Brain (tissue), 1 donor: ENCODE measurements around the genes OR51B4, UBQLNL, OR52N4, OR52E5, OR52L1, ARFIP2, DNHD1, MRPL17 and OR10A3.

- RRBS, result no CpG with 5 or more reads among the region's 3 CpGs
Observed at GRCh38 chr11:5301827-5302298, at the start of gene OR51B4. TSS of gene OR51B4 (minus strand) at chr11:5301946.

GRCh38 chr11:5516448-5516876, at the start of gene UBQLNL:
TSS of gene UBQLNL (minus strand) at chr11:5516699.
- RRBS, result no CpG with 5 or more reads among the region's 1 CpG

DNA sequence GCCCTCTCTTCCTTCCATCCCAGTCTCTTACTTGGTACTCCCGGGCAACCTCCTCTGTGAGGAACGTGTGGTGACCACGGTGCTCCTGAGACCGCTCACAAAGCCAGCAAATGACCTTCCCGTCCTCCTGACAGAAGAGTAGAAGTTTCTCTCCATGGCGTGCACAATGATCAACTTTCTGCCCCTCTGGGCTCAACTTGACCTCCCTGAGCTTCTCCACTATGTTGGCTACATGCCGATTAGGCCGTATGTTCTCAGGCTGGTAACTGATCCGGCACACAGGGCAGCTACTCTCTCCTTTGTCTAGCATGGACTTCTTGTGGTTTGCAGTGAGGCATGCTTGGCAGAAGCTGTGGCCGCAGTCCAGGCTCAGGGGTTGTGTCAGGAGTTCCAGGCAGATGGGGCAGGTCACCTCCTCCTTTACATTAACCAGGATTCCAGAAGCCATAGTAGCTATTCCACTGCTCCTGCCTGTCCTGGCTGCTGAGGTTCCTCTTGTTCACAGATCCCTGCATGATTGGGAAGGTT, 5.1 kb downstream of the TRIM5 start:
- RRBS, result 93% methylated on average over 1 of the region's 10 CpGs

DNA sequence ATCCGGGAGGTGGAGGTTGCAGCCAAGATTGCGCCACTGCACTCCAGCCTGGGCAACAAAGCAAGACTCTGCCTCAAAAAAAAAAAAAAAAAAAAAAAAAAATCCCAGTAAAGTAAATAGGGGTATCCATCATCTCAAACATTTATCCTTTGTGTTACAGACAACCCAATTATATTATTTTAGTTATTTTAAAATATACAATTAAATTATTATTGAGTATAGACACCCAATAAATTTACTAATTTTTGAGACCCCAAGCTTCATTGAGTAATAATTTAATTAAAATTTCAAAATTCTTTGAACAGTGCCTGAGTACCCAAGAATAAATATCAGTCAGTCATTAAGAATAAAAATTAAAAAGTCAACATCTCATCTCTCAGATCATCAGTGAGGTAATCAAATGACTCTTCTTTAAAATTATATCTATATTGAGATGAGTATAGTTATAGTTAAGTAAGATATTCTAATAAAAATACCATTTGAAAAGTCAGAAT, at the start of gene OR52N4:
OR52N4 (plus strand) TSS at position 330 of the 494 bp plus-strand sequence.
- RRBS, result no CpG with 5 or more reads among the region's 2 CpGs

GRCh38 chr11:5892909-5893330, at the start of gene OR52E5:
TSS of gene OR52E5 (plus strand) at chr11:5893208.
- RRBS, result no CpG with 5 or more reads among the region's 3 CpGs

GRCh38 chr11:5986859-5987362, at the start of gene OR52L1:
TSS of gene OR52L1 (minus strand) at chr11:5986985.
- RRBS, result no CpG with 5 or more reads among the region's 1 CpG

DNA sequence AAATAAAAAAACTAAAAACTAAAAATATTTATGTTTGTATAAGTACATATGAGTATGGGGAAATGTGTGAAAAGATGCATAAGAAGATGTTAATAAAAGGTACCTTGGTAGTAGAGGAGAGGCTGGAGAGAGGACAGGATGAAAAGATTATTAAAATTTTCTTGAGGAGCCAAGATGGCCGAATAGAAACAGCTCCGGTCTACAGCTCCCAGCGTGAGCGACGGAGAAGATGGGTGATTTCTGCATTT, 13.9 kb upstream of the OR52W1 start:
- RRBS, result no CpG with 5 or more reads among the region's 5 CpGs

- RRBS, result no CpG with 5 or more reads among the region's 14 CpGs
Observed at GRCh38 chr11:6233922-6234494, 428 bp downstream of the FHIP1B start.

DNA sequence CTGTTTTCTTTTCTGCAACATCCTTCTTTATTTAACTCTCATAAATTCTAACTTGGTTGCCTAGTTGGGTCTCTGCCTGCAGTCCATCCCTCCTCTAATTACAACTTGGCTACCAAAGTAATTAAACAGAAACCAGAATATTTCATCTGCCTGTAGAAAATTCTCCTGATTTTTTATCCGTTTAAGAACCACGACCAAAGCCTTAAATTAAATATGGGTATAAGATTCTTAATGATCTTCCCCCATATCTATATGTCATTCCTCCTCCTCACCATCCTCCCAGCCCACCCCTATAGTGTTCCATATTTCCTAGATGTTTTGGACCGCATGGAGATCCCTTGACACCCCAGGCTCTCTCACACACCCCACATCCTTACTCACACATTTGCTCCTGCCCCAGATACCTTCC, 32.4 kb upstream of the CAVIN3 start:
- RRBS, result no CpG with 5 or more reads among the region's 3 CpGs

DNA sequence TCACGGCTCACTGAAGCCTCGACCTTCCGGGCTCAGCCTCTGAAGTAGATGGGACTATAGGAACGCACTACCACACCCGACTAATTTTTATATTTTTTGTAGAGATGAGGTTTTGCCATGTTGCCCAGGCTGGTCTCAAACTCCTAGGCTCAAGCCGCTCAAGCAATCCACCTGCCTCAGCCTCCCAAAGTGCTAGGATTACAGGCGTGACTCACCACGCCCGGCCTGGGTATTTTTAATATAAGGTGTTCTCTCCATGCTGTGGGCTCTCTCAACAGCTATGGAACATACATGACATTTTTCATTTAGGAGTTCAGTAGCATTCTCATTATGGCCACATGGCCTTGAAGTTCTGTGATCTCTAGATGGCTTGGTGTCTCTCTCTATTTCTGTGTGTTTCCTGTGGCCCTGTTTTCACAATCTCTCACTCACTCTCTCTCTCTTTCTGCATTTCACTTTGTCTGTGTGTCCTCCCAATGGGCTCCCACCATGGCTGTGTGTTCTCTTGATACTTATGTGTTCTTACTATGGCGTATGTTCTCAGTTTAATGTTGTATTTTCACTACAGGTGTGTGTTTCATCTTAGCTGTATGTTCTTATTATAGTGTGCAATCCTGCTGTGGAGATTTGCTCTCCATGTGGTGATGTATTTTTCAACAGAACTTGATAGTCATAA, 5.1 kb downstream of the HPX start:
- RRBS, result no CpG with 5 or more reads among the region's 10 CpGs

GRCh38 chr11:6480673-6481413, at the start of gene ARFIP2:
TSS of gene ARFIP2 (minus strand) at chr11:6481331.
- RRBS, result 1% methylated on average over 21 of the region's 34 CpGs

- RRBS, result no CpG with 5 or more reads among the region's 1 CpG
Observed at GRCh38 chr11:6495622-6496344, 1.3 kb upstream of the DNHD1 start.

- RRBS, result 27% methylated on average over 6 of the region's 36 CpGs
Observed at GRCh38 chr11:6496883-6497788, at the start of gene DNHD1. TSS of gene DNHD1 (plus strand) at chr11:6497280.

DNA sequence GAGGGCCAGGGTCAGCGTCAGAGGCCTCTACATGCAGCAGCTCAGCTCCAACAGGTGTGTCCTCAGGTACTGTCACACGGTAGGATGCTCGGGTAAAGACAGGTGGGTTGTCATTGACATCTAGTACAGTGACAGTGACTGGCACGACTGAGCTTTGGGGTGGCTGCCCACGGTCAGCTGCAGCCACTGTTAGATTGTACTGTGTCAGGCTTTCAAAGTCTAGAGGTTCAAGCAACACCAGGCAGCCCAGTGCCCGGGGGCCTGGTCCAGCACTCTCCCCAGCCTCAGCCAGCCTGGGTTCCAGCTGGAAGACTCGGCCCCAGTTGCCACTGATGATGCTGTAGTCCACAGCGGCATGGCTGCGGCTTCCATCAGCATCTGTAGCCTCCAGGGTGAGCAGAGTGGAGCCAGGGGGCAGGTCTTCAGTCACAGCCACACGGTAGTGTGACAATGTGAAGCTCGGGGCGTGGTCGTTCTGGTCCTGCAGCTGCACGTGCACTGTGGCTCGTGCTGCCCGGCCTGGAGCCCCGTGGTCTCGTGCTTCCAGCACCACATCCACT, 4.6 kb upstream of the TPP1 start:
- RRBS, result no CpG with 5 or more reads among the region's 18 CpGs

GRCh38 chr11:6682561-6683818, at the start of gene MRPL17:
TSS of gene MRPL17 (minus strand) at chr11:6683340.
- RRBS, result 1% methylated on average over 6 of the region's 79 CpGs

- RRBS, result no CpG with 5 or more reads among the region's 16 CpGs
Observed at GRCh38 chr11:7516405-7517149, 2.8 kb downstream of the PPFIBP2 start.

DNA sequence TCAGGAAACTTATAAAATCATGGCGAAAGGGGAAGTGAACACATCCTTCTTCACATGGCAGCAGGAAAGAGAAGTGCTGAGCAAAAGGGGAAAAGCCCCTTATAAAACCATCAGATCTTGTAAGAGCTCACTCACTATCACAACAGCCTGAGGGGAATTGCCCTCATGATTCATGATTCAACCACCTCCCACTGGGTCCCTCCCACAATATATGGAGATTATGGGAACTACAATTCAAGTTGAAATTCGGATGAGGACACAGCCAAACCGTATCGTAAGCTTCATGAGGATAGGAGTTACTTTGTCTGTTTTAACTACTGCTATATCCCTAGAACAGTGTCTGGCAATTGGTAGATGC, 3.9 kb upstream of the CYB5R2 start:
- RRBS, result no CpG with 5 or more reads among the region's 4 CpGs

- RRBS, result no CpG with 5 or more reads among the region's 31 CpGs
Observed at GRCh38 chr11:7860671-7861631, 30.3 kb upstream of the OR5P3 start.

DNA sequence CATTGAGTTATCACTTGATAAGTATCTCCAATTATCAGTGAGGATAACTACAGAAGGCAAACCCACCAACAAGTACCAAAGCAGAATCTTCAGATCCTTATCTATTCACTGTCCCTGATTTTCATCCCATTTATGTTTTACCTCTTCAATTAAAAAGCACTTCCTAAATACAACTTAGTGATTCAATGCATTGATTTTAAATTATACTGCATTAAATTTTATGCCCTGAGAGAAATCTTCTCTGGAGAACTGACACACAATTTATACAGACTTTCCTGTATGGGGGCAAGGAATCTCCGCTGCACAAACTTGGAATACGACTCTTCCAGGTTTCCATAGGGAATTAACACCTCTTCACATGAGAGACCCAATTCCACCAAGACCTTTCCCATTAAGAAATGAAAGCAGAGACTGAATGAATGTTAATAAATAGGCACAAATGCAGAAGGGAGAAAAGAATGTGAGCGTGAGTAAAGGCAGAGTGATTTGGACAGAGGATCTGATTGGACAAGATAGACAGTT, at the start of gene OR10A3:
OR10A3 (minus strand) TSS at position 117 of the 522 bp plus-strand sequence.
- RRBS, result no CpG with 5 or more reads among the region's 3 CpGs